Mesenteric fat pad (tissue), 1 donor: ENCODE results near the genes ASXL2, FAM166C and CENPA.

DNA sequence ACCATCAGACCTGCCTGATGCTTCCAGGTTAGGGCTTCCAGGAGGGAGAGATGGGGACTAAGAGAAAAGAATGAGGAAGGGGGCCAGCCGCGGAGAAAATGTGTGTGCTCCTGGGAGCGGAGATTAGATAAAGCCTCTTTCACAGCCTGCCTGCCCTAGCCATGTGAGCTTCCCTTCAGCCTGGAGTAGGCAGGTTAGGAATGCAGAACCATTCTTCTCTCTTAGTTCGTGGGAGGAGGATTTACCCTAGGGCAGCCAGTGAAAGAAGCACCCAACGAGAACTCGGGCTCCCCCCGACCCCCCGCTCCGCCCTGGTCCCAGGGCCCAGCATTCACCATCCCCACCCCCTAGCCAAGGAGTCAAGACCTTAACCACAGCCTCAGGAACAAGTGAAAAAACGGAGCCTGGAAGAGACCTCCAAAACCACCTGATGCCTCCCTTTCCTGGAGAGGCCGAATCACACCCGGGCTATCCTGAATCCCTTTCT is 36.0 kb downstream of the POMC start:
- PRO-cap: no peak

- PRO-cap: unidirectional peak, plus-strand start at chr2:25216266
Observed at GRCh38 chr2:25215681-25216683, 47.6 kb upstream of the POMC start.

DNA sequence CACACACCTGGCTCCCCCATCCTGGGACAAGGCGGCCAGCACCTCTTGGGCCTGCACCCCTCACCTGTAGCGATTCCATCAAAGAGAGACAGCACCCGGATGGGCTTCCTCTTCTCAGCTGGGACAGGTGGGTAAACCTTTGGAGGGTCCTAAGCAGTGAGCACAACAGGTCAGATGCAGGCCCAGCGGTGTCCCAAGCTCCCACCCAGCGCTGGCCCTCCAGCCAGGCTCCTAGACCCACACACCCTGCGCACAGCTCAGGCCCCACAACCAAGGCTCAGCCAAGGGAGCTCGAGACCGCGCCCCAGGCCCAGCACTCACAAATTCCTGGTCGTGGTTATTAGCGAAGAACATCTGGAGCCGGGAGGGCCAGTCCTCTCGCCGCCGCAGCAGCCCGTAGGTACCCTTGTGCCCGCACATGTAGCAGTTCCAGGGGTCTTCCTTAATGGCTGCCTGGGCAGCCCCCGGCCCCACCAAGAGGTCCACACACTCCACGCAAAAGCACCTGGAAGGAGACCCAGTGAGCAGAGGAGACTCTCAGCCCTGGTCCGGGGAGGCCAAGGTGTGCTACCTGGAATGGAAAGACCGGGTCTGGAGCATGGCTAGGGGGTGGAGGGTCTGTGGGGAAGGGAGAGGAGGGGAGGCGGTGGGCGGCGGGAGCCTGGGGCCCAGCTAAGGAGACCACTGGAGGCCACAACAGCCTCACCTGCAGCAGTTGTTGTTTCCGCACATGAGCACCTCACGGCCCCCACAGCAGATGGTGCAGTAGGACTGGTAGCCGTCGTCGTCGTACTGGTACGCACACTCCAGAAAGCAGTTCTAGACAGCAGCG is 75.7 kb upstream of the POMC start:
- PRO-cap: no peak

DNA sequence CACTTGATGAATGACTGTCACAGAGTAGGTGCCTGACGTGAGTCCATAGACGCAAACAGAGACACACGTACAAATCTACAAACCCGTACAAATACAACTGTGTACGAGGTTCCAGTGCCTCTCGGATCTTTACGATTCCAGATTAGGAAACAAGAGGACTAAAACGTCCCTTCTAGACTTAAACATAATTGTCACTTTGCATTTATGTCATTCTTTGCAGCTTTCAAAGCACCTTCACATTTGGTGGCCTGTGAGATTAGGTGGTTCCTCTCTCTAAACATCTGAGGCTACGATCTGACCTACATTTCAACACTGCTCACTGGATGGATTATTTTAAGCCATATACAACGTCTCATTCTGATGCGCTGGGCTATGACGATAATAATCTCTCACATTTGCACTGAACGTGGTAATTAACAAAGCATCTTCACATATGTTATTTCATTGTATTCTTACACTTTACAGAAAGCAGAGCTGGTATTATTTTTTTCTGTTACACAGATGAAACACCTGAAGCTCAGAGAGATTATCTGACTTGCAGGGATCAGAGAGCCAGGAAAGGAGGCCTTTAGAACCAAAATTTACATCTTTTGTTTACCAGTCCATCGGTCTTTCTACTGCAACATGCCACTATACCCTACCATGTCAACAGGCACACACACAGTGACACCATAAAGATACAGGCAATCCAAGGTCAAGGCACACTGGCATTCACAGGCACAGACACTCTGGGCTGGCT is 36.5 kb downstream of the DNMT3A start:
- PRO-cap: no peak

- PRO-cap: no peak
Observed at GRCh38 chr2:25417731-25418284, 76.1 kb upstream of the DNMT3A start.

DNA sequence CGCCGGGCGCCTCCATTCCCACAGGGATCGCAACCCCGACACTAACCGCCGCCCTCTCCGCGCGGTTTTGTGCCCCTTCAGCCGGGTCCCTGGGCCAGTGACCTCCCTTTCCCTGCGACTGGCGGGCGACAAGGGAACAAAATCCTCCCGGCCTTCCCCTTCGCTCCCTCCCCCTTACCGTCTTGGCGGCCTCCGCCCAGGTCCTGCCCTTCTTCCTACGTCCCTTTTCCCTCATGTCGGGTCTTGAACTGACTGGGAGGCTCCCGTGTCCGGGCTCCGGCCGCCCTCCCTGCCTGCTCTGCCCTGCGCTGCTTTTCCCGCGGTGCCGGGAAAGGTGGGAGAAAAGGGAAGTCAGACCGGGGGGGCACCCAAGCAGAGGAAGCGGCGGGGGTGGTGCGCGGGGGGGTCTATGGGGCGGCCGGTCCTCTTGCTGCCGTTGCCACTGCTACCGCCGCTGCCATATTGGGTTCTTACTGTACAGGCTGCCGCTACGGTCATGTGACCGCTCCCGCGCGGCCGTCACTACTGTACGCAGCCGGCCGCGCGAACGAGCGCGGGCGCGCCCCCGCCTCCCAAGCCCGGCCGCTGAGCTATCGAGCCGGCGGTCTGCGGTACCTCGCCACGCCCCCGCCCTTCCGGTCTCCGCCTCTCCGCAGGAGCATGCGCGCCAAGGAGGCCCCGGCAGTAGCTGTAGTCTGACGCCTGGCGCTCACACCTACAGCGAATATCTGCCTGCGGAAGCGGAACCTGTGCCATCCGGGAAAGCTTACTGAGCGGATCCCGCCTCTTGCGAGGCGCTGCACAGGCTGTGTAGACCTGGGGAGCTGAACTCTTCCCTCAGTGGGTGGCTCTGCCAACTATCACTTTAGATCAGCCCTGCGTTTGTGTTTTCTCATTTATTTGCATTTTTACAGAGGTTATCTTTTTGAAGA is at the start of gene ASXL2:
ASXL2 (minus strand) TSS at position 500 of the 932 bp plus-strand sequence.
- PRO-cap: bidirectional peak, plus-strand start at position 661 of the sequence, minus-strand start at position 472 of the sequence

GRCh38 chr2:26034775-26035209 is 908 bp downstream of the RAB10 start:
- PRO-cap: no peak

GRCh38 chr2:26067545-26068279 is 33.8 kb downstream of the RAB10 start:
- PRO-cap: no peak

GRCh38 chr2:26068280-26069276 is 34.7 kb downstream of the RAB10 start:
- PRO-cap: no peak

DNA sequence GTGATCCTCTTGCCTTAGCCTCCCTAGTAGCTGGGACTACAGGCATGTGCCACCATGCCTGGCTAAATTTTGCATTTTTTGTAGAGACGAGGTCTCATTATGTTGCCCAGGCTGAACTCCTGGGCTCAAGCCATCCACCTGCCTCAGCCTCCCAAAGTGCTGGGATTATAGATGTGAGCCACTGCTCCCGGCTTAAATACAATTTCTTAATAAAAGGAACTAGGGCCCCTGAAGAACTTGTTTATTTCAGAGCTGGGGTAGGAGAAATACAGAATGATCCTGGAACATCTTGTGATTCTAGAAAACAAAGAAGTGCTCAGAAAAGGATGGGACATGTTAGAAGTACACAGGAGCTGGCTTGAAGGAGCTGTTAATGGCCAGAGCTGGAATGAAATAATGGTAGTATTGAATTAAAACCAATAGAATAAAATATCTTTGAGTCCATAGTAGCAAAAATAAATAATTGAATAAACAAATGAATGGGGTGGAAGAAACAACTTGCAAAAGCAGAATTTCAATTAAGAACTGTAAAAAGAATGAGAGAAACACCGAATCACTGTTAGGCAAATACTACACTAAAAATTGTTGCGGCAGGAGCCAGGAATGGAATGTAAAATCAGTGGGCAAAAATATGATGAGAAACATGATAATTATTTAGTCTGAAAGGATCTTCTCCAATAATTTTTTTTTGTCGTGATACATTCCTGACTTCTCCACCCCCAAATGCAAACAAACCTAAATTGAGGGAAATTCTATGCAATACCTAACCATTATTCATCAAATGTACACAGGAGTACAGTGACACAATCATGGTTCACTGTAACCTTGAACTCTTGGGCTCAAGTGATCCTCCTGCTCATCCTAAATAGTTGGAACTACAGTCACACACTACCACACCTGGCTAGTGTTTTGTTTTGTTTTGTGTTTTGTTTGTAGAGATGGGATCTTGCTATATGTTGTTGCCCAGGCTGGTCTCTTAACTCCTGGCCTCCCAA is 46.2 kb downstream of the RAB10 start:
- PRO-cap: no peak

DNA sequence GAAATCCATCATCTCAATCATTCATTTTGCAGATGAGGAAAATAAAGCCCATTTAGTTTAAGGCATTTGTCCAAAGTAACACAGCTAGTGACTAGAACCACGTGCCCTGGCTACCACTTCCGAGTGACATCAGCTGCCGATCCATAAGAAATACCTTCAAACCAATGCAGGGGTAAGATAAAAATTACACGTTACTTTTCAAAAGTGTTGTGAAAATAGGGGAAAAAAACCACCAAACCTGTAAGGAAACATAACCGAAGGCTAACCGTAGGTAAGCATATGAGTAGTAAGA is 1.4 kb downstream of the HADHA start:
- PRO-cap: no peak

GRCh38 chr2:26245685-26246397 is 1.1 kb downstream of the HADHB start:
- PRO-cap: no peak

DNA sequence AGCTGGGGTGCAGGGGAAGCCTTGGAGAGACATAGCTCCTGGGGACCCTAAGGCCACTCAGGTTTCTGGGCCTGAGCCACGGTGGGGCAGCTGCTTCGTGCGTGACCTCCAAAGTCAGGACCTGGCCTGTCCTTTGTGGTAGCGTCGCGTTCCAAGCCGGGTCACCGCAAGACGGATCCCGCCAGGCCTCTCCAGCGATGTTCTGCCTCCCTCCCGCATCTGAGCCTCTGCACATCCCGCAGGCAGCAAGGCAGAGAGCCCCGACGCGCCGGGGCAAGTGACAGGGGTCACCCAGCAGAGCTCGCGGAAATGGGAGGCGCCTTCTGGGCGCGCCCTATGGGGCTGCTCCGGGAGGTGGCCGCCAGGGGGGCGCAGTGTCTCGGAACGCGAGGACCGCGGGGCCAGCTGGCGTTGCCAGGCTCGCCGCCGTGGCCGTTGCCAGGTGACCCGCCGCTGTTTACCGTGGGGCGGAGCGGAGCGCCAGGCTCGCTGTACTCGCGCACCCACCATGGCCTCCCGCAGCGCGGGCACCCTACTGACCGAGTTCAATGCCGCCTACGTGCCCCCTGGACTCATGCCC is at the start of gene FAM166C:
FAM166C (plus strand) TSS at position 483 of the 580 bp plus-strand sequence.
- PRO-cap: no peak

DNA sequence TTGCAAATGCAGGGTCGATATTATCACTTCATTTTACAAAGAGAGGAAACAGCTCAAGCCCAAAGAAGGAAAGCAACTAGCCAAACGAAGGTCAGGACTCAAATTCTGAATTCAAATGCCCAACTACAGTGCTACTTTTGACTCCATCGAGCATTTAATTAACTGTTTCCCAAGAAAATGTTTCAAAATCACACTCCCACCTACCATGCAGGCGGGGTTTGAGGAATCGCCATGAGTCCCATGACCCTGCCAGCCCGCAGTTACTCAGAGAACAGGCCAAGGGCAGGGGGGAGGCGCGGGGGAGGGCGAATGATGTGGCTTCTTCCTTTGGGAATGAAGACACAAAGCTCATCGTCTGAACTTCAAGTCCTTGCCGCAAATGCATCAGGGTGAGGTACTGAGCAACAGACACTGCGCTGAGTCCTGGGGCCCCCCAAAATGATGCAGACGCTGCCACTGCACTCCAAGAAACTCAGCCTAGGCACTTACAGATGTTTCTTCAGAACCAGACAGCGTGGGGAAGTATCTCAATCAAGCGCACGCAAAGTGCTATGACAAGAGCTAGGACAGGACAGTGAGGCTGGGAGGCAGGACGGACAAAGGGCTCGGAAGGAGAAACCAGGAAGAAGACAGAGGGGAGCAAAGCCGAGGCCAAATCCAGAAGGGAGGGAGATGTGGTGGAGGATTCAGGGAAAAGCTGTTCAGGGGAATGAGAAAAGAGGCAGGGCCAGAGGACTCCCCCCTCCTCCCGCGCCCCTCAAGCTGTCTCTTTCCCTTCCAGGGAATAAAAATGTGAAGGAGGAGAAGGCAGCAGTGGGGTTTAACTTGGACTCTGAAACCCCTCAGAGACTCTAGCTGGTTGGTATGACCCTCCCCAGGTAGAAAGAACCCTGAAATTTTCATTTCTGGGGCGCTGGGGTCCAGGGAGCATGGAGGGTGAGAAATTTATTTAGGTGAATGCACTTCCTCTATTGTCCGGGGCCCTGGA is 35.1 kb downstream of the CIB4 start:
- PRO-cap: no peak

- PRO-cap: no peak
Observed at GRCh38 chr2:26785037-26786288, at the start of gene CENPA. Gene CENPA, plus strand, starts transcription at chr2:26786056.

DNA sequence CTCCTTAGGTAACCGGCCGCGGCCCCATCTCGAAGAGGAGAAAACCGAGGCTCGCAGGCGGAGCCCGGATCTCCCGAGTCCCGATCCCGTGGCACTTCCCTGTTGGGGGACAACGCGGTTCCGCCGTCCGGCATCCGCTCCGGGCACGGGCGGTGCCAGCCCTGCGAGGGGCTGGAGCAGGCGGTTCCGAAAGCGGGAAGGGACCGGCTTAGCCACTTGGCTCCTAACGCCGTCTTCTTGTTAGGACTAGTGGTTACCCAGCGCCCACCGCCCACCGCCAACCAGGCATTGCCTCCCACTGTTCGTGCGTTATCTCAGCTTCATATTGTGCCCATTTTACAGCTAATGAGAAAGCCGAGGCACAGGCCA is 417 bp downstream of the CENPA start:
- PRO-cap: no peak

DNA sequence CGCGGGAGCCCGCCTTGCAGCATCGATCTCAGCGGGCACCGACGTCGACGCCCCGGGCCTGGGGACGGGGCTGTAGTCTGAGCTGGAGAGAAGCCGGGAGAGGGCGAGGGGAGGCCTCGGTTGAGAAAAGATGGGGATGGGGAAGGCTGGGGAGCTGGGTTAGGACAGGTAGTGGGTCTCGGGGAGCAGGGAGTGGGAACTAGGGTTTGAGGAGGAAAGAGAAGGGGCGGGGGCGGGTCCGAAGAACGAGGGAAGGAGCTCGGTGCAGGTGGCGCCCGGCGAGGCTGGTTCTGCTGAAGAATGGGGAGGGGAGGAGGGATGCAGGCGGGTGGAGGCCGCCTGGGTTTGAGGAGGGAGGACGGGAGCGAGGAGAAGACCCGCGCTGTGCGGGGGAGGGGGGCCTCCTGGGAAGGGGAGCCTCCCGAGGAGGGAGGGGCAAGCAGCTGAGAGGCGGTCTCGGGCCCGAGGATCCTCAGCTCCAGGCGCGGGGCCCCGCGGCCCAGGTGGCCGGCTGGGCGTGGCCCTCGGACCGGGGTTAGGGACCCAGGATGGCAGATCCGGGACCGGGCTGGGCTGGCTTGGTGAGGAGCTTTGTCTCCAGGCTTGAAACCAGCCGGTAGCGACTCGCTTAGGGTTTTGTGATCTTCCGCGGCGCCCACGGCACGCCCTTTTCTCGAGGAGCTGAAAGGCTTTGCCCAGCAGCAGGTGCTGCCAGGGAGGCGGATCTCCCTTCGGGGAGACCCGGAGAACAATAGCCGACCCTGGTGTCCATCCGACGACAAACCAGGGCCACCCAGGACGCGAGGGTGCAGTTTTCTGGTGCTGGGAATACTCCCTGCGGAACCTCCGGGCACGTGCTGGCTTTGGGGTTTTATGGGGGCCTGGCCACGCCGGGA is 1.2 kb downstream of the DPYSL5 start:
- PRO-cap: no peak

GRCh38 chr2:26912482-26912964 is 57.9 kb upstream of the MAPRE3 start:
- PRO-cap: no peak

DNA sequence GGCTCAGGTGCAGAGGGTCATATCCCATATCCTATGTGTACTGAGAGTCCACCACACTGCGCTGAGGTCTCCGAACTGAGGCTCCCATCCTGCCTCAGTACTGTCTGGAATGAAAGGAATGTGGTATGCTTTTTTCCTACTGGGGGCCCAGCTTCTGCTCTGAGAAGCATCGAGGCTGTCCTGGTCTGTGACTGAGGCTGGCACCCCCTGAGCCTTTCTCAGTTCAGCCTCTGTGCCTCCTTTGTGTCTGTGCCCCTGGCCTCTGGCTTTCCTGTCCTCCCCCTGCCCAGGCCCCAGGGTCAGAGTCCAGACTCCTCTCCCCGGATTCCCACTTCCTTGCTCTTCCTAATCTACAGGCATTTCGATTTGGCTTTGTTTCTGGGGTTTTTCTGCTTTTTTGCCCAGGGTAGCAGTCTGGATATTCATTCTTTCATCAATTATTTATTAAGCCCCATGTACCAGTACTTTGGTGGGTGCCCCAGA is 45.0 kb upstream of the MAPRE3 start:
- PRO-cap: no peak

DNA sequence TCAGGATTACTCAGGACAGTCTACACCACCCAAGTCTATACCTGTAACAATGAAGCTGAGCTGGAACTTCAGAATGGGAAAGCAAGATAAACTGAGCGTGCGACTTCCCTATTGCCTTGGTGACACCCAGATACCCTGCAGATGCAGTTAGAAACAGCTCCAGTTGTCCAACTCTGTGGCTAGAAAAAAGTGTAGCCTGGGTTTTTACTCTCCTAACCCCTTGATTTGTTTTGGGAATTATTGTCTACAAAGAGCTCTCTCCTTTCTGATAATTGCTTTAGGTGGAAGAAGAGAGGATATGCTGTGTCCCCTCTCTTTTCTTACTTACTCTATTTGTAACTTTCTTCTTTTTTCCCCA is 2.2 kb upstream of the MAPRE3 start:
- PRO-cap: no peak